Progenitor cell of endocrine pancreas (in vitro differentiated cells): ENCODE results near the genes PAQR9 and PLSCR5.

GRCh38 chr3:141795892-141796211 lies 32.6 kb downstream of the GRK7 start:
- PRO-cap: no peak

DNA sequence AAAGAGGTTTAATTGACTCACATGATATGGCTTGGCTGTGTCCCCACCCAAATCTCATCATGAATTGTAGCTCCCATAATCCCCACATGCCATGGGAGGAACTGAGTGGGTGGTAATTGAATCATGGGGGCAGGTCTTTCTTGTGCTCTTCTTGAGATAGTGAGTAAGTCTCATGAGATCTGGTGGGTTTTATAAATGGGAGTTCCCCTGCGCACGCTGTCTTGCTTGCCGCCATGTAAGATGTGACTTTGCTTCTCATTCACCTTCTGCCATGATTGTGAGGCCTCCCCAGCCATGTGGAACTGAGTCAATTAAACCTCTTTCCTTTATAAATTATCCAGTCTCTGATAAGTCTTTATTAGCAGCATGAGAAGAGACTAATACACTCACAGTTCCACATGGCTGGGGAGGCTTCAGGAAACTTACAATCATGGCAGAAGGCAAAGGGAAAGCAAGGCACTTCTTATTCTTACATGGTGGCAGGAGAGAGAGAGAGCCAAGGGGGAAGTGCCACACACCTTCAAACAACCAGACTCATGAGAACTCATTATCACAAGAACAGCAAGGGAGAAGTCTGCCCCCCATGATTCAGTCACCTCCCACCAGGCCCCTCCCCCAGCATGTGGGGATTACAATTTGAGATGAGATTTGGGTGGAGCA lies 12.3 kb downstream of the ATP1B3 start:
- PRO-cap: no peak

GRCh38 chr3:142090288-142090959 lies 58.9 kb downstream of the TFDP2 start:
- PRO-cap: no peak

- PRO-cap: no peak
These were observed 15.4 kb downstream of the GK5 start for GRCh38 chr3:142209738-142210541.

DNA sequence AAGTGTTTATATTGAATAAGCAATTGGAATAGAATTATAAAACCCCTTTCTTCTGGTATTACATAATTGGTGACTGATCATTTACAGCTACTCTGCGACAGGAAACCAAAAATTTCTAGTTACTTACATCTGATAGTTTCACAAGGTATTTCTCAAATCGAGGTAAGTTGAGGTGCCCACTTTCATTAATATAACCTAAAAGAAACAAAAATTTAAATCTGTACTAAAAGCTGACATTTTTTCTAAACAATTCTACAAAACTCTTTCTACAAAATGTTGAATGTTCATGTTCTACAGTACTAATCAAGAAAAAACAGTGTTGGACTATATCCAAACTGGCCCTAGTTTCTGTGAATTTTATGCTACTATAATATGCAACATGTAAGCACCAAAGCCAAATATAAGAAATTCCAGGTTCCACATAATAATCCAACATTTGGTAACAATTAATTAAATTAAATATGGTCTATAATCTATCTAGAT lies 26.4 kb downstream of the XRN1 start:
- PRO-cap: no peak

DNA sequence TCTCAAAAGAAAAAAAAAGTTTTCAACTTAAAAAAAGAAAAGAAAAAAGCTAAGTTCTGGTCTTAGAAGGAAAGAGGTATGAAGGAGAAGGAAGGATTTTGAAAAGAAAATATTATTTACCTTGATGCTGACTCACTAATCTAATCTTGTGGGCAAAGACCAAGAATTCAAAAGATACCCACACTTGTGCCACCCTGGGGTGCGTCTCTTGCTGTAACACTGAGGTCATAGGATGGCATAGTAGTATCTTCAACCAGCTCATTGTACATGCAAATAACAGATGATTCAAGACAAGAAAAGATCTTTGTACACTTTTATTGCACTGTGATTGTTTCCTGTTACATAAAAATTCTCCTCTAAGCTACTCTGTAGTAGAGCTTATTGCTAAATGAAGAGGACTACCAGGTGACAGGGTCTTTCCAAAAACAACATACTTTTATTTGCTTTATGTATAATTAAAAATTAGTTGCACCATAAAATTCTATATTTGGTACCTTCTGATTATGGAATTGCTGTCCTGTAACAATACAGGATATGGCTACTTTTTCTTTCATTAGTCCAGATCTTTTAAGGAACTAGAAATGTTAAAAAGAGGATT lies 17.4 kb downstream of the PLS1 start:
- PRO-cap: no peak

- PRO-cap: no peak
These were observed 54.1 kb downstream of the PLS1 start for GRCh38 chr3:142650068-142650849.

GRCh38 chr3:142962617-142963053 lies 839 bp downstream of the PAQR9 start:
- PRO-cap: no peak

DNA sequence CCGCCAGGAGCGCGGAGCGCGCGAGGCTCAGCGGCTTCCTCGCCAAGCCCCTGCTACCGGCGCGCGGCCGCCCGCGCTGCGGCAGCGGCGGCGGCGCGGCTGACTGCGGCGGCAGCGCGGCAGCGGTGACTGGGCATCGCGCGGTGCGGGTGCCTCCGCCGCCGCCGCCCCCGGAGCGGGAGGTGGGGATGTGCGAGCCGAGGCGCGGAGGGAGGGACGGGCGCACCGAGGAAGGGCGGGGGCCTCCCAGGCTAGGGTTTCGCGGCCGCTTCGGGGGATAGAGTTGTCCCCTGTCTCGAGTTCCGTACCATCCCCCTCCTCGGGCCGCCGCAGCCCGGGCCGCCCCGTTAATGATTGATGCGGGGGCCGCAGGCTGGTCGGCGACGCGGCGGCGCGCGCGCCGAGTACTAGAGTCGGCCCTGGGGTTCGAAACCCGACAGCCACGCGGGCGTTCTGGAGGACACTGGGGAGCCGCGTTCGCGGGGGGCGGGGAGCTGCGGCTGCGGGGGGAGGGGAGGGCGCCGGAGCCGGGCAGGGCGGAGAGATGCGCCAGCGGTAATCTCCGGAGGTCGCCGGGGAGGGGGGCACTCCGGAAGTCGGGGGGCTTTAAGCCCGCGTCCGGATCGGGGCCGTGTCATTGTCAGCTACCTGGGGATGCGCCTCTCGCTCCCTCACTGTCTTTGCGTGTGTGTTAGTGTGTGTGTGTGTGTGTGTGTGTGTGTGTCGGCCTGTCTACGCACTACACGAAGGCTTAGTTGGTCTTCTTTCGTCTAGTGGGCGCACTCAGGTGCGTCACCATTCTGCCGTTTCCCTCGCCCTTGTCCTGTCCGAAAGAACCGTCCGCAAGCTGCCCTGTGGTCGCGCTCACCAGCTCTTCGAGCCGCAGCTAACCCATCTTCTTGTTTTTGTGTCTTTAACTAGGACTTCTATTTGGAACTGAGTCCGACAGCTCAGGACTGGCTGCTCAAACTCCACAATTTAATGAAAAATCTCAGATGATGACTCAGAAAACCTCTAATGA lies at the start of gene PAQR9:
Gene PAQR9, minus strand, starts transcription at position 131 of the 1,021 bp plus-strand sequence.
- PRO-cap: bidirectional peak, plus-strand start at position 102 of the sequence, minus-strand start at position 105 of the sequence; bidirectional peak, plus-strand start at position 436 of the sequence, minus-strand start at position 465 of the sequence; unidirectional peak, minus-strand start at position 820 of the sequence

DNA sequence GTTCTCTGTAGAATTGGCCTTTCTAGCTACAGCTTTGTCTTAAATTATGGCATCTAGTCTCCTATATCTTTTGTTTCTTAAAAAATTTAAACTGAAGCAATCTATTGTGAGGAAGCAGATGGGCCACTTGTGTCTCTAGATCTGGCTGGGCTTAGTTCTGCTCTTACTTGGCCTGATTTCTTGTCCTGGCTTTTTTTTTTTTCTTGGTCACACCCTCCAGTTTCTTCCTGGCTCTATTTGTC lies 31.3 kb downstream of the CHST2 start:
- PRO-cap: no peak

DNA sequence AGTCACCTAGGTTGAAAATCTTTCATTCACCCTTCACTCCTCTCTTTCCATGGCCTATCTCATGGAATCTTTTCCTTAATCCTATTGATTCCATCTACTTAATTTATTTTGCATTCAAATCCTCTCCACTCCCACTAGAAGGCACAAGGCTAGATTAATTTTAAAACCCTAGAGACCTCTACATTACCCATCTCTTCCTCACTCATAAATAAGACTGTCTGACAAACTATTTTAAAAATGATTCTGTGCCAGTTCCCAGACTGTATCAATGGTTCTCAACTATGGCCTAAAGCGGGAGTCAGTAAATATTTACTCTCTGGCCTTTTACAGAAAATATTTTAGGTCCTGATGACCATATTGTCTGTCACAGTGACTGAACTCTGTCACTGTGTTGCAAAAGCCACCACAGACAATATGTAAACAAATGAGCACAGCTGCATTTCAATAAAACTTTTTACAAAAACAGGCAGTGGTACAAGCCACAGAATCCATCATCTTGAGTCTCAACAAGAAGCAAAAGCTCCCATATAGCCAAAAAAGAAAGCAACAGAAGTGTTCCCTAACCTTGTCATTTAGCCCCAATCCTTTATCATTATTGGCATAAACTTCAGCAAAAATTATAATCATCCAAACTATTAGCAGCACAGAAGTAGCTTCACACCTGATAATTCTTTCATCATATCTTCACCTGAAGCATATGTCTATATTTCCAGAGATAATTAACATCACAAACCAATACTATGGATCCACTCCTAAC lies 45.3 kb downstream of the PLOD2 start:
- PRO-cap: no peak

DNA sequence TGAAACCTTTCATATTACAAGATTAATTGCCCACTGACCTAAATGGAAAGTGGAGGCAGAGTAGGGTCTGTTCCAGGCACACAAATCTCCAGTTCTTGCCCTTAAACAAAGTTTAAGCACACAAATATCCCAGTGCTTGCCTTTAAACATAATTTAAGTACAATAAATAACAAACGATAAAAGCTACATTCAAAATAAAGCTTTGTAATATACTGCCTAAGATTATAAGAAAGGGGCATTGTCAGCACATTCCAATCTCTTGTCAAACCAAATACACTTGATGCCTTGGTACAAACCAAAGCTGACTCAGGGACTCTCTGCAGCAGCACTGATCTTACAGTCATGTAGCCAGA lies 18.4 kb downstream of the PLOD2 start:
- PRO-cap: no peak

GRCh38 chr3:146223424-146224023 lies 27.4 kb downstream of the PLSCR4 start:
- PRO-cap: no peak

- PRO-cap: no peak
These were observed 88.7 kb upstream of the PLSCR4 start for GRCh38 chr3:146339596-146339981.

DNA sequence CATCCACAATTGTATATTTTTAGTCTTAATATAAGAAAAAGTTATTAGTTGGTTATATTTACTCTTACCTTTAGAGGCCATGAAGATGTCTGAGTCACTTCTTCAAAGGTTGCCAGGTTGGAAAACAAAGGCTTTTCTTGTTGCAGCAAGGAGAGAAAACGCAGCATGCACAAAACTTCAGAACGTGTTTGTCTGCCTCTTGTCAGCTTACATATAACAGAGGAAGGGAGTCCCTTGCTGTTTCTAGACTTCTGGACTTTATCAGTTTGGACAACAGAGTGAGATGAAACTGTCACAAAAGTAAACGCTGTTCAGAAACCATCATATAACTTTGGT lies at the start of gene PLSCR5:
Gene PLSCR5, minus strand, starts transcription at position 215 of the 336 bp plus-strand sequence.
- PRO-cap: no peak

DNA sequence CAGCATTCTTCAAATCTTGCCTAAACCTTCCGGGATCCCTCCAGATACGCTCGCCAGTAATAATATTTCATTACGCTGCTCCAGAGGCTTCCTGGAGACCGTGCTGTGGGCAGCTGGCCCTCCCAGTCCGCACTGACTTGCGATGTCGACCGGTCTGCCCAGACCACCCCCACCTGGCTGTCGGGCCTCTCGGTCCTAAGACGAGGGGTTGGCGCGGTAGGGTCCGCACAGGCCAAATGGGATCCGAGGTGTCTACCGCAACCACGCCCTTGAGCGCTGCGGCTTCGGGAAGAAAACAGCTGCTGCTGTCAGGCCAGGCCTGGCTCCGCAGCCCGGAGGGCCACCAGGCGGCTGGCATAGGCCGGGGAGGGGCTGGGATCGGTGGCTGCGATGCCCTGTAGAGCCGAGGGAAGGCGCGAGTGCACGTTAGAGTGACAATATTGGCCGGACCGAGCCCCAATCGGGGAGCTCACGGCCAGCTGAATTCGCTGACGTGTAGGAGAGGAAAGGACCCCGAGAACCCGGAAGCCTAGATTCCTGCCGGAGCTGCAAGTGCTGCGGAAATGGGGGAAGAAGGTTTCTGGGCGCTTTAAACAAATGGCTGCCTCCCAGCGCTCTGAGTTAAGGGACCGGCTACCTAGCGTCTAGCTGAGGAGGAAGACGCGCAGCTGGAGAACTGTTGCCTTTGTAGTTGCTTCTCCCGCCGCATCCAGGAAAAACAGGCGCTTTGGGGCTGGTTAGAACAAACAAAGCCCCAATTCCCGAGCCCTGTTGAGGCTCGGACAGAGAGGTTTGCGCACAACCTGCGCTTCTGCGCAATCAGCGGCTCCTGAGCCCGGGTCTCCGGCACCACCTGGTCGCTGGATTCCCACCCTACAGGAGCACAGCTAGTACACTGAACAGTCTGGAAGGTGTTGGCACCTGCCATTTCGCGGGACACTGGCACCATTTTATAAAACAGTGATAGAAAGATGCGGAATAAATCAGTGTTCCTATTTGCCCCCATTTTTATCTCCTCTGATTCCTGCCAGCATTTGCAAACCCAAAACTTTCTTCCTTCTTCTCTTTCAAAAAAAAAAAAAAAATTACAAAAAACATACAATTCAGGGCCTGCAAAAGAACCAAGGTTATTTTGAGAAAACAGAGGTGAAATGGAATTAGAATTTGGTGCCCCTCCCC lies 14.0 kb downstream of the ZIC4 start:
- PRO-cap: no peak

- PRO-cap: unidirectional peak, plus-strand start at chr3:147393430
These were observed 12.9 kb downstream of the ZIC4 start for GRCh38 chr3:147393129-147394179.

DNA sequence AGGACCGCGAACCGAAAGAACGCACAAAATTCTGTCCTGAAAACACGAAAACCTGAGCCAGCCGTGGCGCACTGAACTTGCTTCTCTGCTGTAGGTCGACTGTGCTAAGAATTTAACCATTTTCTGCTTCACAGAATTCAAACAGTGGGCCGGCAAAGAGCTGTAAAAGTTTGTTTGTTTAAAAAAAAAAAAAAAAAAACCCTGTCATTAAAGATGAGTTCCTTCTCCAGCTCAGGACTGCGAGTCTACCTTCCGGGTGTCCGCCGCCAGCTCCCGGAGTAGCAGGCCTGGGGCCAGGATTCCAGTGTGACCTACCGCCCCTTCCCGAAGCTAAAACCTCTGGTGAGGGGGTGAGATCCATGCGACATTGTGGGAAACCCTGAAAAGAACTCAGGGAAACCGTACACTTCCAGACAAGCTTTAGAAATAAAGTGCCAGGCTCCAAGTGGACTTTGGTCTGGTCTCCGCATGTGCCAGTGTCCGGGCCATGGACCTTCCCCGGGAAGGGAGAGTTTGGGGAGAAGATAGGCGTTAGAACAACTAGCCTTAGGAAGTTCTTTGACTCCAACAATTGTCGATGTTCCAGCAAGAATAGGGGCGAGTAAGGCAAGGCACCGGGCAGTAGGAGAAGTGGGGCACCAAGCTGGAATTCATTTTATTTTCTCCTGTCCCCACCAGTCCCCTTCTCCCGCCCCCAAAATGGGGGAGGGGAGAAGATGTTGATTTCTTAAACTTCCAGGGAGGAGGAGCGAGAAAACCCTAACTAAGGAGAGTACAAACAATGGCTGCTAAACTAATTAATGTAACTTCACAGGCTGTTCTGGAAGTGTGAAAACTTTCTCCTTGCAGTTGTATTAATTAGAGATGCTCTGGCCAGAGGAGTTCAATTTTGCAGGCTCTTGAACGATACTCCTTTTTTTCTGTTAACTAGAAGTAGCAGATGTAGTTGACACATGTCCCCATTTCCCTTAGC lies 11.8 kb downstream of the ZIC4 start:
- PRO-cap: no peak

GRCh38 chr3:147398981-147399664 lies 7.2 kb downstream of the ZIC4 start:
- PRO-cap: no peak

DNA sequence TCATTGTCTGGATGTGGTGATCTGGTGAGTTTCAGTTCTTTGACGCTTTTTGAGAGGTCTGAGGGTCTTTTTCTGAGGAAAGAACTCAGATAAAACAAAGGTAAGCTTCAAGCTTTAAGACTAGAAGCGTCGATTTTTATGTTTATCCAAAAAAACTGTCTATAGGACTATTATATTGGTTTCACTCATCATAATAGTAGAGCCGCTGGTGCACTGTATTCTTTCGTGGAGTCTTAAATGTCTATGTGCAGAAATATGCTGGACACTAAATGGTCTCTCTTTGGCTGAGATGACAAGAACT lies 481.2 kb upstream of the AGTR1 start:
- PRO-cap: no peak